Body of pancreas (tissue), 2 donors: ENCODE measurements around a stretch of chr11.

- PRO-cap, result no peak
- RAMPAGE, long total RNA, 2 experiments, result no peak in any of the 2 experiments
Observed at GRCh38 chr11:126132155-126132719, 69.6 kb upstream of the CDON start.

GRCh38 chr11:126153981-126154424 is 57.4 kb downstream of the RPUSD4 start:
- PRO-cap, result no peak
- RAMPAGE, long total RNA, 2 experiments, result no peak in any of the 2 experiments

DNA sequence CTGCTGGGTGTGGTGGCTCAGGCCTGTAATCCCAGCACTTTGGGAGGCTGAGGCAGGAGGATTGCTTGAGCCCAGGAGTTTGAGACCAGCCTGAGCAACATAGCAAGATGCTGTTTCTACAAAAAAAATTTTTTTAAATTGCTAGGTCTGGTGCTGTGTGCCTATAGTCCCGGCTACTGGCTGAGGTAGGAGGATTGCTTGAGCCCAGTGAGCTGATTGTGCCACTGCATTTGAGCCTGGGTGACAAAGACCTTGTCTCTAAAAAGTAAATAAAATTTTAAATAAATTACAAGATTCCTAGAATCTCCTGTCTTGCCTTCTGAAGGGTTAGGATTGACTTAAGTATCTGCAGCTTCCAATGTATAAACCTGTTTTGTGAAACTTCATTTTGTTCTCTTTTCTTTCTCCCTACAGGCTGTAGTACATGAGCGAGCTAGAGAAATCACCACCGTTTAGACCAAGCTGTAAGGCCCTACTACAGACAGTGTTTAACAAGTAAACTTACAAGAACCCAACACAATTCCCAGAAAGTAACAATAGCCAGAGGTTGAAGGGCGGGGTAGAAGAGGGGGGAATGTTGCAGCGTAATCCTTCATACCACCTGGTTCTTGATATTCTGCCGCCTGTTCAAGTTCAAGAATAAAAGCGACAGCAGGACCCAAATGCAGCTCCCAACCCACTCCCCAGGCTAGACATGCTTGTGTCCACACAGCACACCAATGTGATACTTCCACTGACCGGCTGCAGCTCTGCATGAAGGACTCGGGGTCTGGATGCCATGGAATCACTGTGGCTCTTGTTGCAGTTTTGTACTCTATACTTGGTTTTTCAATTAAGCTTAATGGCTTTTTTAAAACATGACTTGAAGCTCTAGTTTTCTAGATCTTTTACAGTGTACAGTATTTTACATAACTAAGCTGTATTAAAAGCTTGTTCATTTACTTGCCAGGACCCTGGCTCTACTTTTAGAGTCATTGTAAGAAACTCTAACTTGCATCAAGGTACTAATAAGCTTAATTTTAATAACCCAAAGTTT is 6.7 kb downstream of the SRPRA start:
- PRO-cap, result no peak
- RAMPAGE, long total RNA, 2 experiments, result no peak in any of the 2 experiments

DNA sequence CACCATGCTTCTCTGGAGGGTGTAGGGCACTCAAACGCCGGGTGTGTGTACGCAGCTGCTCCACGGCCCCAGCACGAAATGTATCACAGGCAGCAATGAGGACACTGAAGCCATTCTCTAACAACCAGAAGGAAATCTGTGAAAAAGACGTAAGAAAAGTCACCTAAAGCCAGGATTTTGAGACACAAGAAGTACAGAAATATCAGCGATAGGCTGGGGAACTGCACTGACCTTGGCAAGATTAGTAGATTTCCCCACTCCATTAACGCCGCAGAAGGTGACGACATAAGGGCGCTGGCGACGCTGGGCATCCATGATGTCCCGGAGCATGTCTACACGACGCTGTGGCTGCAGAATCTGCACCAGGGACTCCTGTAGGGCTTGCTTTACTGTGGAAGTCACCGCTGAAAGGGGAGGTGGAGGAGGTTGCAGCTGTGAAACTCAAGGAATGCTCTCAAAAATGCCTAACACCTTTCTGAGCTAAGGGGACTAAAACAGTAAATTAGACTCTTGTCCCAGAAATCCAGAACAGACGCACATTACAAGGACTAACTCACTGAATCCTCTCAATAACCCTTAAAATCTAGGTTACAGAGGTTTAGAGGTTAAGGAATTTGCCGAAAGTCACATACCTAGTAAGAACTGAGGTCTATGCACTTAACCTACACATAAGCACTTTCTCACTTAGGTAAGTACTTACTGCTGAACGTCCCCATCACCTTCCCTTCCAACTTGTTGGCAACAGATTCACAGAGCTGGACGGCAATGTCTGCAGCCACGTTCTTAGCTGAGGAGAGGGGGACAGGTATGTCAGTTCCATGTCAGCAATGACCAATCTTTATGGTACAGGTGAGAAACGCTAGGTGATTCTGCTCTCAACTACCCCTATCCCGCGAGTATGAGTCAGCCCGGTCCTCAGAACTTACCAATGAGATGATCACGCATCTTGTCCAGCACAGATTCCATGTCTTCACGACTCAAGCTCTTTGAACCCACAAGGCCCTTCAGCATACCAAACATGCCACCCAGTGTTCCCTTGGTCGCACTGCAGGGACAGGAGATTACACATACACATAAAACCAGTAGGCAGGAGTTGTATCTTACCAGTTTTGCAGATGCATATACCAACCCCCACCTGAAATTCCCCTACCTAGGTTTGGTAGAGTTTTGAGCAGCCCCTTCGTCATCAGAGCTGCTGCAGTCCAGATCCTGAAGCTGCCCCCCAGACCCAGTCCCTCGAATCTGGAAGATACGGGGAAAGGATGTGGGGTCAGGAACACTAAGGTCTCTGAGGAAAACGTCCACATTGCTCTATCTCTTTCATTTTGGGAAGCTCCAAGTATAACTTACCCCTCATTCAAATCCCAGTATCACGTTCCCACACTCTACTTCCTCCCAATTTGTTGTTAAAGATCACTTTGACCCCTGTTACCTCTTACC is 3.1 kb downstream of the SRPRA start:
- PRO-cap, result no peak
- RAMPAGE, long total RNA, 2 experiments, result no peak in any of the 2 experiments

DNA sequence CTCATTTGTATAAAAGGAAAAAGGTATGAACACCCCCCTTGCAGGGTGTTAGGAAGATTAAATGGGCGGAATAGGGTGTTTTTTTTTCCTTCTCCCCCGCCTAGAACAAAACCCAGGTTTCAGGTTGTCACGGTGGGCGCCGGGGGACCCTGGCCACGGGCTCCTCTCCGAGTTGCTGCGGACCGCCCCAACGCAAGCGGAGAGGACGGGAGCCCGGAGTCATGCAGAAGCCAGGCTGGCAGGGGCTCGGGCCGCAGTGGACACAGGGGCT is 260 bp upstream of the TIRAP start:
- PRO-cap, result no peak
- RAMPAGE, long total RNA, 2 experiments, result no peak in any of the 2 experiments

GRCh38 chr11:126354551-126355019 is 901 bp upstream of the ST3GAL4 start:
- PRO-cap, result no peak
- RAMPAGE, long total RNA, 2 experiments, result no peak in any of the 2 experiments

DNA sequence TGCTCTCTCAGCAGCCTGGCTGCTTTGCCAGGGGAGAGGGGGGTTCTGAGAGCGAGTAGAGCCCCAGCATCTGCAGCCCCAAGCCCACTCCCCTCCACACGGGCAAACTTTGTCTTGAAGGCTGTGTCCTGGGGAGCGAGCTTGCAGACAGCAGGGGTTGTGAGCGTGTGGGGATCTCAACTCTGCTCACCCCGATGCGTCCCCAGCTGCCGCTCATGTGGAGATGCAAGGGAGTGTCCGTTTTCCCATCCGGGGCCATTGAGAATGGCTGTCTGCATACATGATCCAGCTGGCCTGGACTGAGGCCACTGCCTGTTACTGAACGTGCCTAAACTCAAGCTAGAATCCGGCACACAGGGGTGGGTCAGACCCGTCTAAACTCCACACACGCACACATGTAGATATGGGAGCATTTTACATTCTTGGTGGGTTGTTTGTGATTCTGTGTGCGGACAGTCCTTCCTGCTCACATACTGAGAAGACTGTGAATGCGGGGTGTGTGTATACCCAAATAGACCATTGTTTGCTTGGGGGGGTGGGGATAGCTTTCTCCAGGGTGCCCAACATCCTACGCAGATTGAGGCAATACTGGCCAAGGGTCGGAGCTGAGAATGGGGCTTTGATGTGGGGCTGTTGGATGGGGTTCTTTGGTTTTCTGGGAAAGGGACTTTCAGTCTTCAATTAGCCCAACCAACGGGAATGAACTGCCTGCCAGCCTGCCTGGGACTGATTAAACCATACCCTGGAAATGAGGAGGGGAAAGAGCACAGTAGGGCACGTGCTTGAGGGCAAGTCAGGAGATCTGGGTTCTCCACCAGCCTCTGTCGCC is 60.3 kb downstream of the ST3GAL4 start:
- PRO-cap, result unidirectional peak, plus-strand start at position 367 of the sequence
- RAMPAGE, long total RNA, 2 experiments, result no peak in any of the 2 experiments

DNA sequence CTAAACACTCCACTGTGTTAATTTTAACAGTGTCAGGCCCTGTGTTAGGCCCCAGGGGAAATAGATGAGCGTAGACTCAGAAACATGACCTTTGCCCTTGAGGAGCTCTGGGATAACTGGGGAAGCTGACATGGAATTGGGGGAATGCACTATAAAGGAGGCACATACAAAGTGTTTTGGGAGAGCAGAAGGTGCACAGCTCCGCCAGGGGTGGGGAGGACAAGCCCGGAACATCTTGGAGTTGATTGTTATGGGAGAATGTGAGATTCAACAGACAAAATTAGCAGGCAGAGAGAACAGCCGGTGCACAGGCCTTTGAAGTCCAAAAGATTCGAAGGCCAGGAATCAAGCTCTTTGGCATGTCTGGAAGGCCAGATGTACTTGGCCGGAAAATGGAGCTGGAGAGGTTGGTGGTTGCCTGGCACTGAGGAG is 71.8 kb downstream of the ST3GAL4 start:
- PRO-cap, result no peak
- RAMPAGE, long total RNA, 2 experiments, result no peak in any of the 2 experiments

DNA sequence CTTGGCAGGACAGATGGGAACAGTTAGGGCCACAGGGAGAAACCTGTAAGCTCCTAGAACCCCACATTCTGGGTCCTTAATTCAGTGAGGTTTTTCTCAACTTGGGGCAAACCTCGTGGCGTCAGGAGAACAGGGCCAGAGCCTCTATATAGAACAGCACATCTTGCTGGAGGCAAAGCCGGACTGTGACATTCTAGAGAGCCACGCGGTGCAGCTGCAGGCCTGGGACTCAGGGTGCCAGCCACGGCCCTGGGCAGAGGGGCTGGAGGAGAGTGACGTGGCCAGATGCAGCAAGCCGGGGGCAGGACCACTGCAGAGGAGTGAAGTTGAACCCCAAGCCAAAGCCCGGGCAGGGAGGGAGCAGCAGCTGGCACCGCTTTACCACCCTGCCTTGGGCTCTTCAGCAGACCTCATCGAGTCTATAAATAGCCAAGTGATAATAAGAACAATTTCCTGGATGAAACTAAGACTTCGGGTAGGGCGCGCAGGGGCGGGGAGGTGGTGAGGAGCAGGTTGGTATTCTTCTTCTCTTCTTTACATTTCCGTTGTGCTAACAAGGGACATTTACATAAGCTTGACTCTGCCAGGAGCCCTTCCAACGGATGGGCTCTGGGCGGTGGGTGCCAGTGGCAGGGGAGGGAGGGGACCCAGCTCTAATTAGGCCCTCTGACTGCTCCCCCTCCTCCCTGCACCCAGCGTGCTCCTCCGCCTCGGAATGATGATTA is 110.1 kb downstream of the ST3GAL4 start:
- PRO-cap, result no peak
- RAMPAGE, long total RNA, 2 experiments, result no peak in any of the 2 experiments

- PRO-cap, result bidirectional peak, plus-strand start at chr11:126586121, minus-strand start at chr11:126586033
- RAMPAGE, long total RNA, 2 experiments, result no peak in any of the 2 experiments
Observed at GRCh38 chr11:126585772-126586353, 230.4 kb downstream of the ST3GAL4 start.

DNA sequence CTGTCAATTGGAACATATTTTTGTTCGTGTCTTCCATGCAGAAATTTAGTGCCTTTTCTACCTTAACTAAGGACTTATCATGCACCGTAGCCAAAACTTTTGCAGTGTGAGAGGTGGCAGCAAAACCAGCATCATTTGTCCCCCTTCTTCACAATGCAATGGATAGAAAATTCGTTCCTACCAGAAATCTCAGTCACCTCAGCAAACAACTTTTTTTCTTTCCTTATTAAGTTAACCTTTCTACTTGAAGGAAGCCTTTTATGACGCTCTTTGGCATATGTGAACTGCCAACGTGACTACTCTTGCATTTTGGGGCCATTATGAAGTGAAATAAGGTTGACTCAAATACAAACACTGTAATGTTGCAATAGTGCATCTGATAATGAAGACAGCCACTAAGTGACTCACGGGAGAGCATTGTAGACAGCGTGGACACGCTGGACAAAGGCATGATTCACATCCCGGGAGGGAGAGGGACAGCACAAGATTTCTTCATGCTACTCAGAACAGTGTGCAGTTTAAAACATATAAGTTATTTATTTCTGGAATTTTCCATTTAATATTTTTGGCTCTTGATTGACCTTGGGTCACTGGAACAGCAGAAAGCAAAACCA is 560.8 kb downstream of the ETS1 start:
- PRO-cap, result no peak
- RAMPAGE, long total RNA, 2 experiments, result no peak in any of the 2 experiments

DNA sequence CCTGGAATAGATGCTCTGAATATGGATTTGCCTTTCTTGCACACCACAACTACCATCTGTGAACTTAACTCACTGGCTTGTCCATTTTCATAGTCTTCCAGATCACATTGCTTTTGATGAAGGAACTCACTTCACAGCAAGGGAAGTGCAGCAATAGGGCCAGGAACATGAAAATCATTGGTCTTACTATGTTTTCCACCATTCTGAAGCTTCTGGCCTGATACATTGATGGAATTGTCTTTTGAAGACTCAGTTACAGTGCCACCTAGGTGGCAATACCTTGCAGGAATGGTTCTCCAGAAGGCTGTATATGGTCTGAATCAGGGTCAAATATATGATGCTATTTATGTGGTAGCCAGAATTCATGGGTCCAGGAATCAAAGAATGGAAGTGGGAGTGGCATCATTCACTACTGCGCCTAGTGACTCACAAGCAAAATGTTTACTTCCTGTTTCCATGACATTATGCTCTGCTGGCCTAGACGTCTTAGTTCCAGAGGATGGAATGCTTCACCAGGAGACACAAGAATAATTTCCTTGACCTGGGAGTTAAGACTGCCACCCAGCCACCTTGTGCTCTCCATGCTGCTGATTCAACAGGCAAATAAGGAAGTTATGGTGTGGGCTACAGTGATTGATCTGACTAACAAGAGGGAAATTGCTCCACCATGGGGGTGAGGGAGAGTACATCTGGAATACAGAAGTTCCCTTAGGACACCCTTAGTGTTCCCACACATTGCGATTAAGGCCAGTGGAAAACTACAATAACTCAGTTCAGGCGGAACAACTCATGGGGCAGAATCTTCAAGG is 491.9 kb downstream of the ETS1 start:
- PRO-cap, result no peak
- RAMPAGE, long total RNA, 2 experiments, result no peak in any of the 2 experiments

DNA sequence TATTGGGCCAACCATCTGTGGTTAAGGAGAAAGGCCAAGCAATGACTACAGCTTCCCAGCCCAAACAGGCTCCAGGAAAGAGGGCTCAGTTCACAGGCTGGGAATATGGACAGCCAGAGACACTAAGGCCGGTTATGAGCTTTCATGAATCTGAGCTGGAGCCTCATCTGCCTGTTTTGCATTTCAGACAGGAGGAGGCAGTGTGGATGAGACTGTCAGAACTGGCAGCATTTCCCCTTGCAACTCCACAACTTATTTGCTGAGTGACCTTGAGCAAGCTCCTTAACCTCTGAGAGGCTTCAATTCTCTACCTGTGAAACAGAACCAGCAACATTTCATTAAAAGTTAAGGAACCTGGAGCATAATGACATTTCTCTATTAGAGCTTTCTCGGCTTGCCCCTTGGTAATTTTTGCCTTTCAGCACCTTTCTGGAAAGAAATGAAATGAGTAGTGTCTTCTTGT is 264.0 kb downstream of the ETS1 start:
- PRO-cap, result no peak
- RAMPAGE, long total RNA, 2 experiments, result no peak in any of the 2 experiments

- PRO-cap, result no peak
- RAMPAGE, long total RNA, 2 experiments, result start-site peak on the minus strand in 1 of 2 experiments, at chr11:128462087-128462529 at its widest, 9 reads per replicate
Observed at GRCh38 chr11:128461702-128462764, 125.3 kb downstream of the ETS1 start.

GRCh38 chr11:128501848-128502503 is 85.4 kb downstream of the ETS1 start:
- PRO-cap, result no peak
- RAMPAGE, long total RNA, 2 experiments, result no peak in any of the 2 experiments

DNA sequence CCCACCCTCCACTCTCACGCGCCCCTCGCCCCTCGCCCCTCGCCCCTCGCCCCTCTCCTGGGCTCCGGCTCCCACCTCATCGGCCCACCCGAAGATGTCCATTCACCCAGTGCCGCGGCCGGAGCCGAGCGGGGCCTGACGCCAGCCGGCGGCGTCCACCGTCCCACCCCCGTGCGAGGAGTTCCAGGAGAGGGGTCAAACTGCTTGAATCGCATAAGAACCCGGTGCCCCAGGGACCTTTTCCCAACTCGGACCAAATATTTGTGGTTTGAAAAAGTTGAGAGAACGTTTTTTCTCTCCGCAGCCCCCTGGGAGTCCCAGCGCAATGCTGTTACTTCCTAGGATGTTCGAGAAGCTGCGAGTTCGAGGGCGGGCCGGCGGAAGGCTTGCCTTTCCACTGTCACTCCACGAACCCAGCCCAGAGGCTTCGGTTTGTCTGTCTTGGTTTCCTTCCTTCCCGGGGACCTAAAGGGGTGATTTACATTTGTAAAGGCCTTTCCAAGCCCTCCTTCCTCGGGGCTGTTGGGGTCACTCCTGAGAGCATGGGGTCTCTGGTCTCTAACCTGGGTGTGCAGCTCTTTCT is 38.0 kb downstream of the ETS1 start:
- PRO-cap, result no peak
- RAMPAGE, long total RNA, 2 experiments, result no peak in any of the 2 experiments

GRCh38 chr11:128575990-128576614 is 11.3 kb downstream of the ETS1 start:
- PRO-cap, result no peak
- RAMPAGE, long total RNA, 2 experiments, result no peak in any of the 2 experiments

- PRO-cap, result no peak
- RAMPAGE, long total RNA, 2 experiments, result no peak in any of the 2 experiments
Observed at GRCh38 chr11:128580585-128581064, 6.7 kb downstream of the ETS1 start.

DNA sequence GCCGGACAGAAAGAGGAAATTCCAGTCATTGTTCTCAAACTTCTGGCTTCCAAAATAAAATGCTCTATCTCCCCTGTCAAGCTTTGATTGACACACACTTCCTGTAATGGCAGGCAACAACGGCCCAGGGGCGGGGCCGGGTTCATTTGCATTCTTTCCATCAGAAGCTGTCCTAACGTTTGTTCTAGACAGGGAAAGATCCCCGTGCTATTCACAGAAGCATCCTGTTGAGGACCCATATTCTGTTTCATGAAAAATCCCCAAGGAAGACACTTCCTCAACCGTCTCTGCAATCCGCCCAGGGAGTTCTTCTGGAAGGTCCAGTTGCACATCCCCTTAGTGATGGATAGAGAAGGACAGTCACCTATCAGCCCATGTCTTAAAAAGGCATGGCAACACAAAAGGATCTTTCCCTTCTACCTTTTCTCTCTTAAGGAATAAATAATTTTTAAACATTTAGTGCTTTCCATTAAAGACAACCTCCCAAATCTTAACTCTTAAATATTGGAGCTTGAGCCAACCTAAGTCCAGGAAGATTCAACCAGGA is 30.8 kb downstream of the KCNJ1 start:
- PRO-cap, result no peak
- RAMPAGE, long total RNA, 2 experiments, result no peak in any of the 2 experiments

GRCh38 chr11:128936556-128937144 is 6.0 kb downstream of the TP53AIP1 start:
- PRO-cap, result no peak
- RAMPAGE, long total RNA, 2 experiments, result no peak in any of the 2 experiments